Tongue (tissue), 2 donors: ENCODE results near the genes MSRB2 and KIAA1217.

GRCh38 chr10:21519759-21520667 is 5.5 kb downstream of the SKIDA1 start:
- RAMPAGE, long total RNA: no peak

GRCh38 chr10:21535328-21535787 is 1.3 kb downstream of the MLLT10 start:
- RAMPAGE, long total RNA: no peak

- RAMPAGE, long total RNA: no peak
These were observed 230.7 kb downstream of the MLLT10 start for GRCh38 chr10:21764611-21765340.

DNA sequence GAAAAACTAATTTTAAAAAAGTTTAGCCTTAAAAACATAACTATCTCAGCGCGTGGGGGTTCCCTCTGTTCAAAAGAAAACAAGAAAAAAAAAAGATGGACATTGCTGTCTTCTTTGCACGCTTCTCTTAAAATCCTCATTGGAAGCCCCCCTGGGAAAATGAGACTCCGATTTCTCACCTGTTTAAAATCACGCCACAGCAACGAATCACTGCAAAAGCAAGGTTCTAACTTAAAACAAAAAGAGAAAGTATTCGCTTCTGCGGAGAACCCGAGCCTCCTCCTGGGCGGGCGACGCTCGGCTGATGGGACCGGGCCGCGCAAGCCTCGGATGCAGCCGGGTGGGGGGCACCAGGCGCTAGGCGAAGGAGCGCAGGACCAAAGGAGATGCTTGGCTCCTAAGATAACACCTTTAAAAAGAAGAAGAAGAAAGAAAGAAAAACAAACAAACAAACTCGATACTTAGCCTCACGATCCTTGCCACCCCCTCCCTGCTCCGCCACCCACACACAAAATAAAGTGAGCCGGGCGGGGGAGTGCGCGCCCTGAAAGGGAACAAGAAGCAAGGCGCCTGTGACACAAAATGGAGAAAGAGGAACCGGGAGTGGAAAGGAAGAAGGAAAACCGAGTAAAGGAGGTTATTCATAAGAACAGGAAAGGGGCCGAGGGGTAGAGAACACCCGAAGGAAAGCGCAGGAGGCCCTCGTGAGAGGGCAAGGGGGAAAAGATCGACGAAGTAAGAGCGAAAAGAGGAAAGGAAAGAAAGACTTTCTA is 33.9 kb upstream of the EBLN1 start:
- RAMPAGE, long total RNA: no peak

DNA sequence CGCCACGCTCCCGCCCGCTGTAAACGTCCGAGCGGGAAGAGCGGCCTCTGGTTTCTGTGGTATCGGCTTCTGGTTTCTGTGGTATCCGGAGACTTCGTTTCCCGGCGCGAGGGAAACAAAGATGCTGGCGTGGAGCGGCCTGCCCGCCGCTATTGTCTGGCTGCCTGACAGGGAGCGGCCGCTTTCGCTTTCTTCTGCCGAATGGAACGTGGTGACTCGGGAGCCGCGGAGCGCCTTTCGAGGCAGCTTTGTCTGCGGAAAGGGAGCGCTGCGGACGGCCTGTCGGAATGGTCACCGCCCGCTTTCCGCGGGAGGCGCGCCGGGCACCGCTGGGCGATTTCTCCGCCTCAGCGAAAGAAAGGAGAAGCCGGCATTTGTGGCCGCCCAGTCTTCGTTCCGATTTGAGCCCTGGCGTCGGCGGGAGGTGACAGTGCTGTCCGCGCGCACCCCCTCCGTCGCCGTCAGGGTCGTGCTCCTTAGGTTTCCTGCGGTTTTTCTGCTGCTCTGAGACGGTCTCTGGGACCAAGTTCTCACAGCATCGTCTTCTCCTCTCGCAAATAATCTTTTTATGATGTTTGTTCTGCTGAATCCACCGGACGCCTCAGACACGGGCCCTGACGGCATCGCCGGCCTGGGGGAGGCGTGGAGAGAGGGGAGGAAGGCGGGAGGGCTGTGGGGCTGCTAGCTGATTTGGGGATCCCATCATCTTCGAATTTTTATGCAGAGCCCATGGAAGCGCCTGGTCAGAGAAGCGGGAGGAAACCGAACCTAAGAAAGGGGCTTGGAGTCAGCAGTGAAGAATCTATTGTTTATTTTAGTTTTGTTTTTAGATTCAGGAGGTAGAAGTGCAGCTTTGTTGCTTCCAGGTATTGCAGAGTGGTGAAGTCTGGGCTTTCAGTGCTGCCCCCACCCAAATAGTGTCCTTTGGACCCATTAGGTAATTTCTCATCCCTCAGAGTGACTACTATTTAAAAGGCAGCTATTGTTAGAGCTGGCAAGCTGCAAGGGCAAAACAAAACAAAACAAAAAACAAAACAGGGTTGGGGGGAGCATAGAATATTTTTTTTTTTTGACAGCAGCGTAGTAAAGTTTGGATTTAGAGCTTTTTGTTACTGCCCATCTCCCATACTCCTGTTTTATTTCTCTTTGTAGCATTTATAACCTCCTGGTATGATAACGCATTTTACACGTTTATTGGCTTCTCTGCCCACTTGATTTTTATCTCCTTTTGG is 92.3 kb downstream of the SPAG6 start:
- RAMPAGE, long total RNA: no peak

GRCh38 chr10:22541157-22542496 is 172.8 kb downstream of the PIP4K2A start:
- RAMPAGE, long total RNA: no peak

- RAMPAGE, long total RNA: no peak
These were observed 147.9 kb downstream of the PIP4K2A start for GRCh38 chr10:22566262-22567141.

DNA sequence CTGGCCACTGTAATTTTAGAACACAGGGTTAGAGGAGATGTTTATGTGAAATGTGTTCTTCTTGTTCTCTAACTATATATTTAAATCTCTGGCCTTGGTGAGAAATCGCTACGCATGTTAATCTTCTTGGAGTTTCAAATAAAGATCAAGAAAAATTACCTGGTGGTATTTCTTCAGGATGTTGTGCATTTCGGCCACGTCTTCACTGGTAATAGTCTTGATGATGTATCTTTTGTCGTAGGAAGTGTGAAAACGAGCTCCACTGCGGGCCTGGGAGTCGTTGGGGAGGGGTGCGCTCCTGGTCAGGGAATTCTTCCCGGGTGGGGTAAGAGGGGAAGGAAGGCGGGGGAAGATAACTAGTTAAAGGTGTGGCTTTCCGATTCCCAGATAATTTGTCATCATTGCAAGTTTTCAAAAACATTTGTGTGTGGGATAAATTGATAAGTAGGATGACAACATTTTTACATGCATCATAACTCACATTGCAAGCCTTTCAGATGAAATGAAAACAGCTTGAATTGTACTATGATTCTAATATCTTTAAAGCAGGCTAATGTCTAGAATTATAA is 122.8 kb downstream of the PIP4K2A start:
- RAMPAGE, long total RNA: no peak

GRCh38 chr10:22632696-22633513 is 81.5 kb downstream of the PIP4K2A start:
- RAMPAGE, long total RNA: no peak

DNA sequence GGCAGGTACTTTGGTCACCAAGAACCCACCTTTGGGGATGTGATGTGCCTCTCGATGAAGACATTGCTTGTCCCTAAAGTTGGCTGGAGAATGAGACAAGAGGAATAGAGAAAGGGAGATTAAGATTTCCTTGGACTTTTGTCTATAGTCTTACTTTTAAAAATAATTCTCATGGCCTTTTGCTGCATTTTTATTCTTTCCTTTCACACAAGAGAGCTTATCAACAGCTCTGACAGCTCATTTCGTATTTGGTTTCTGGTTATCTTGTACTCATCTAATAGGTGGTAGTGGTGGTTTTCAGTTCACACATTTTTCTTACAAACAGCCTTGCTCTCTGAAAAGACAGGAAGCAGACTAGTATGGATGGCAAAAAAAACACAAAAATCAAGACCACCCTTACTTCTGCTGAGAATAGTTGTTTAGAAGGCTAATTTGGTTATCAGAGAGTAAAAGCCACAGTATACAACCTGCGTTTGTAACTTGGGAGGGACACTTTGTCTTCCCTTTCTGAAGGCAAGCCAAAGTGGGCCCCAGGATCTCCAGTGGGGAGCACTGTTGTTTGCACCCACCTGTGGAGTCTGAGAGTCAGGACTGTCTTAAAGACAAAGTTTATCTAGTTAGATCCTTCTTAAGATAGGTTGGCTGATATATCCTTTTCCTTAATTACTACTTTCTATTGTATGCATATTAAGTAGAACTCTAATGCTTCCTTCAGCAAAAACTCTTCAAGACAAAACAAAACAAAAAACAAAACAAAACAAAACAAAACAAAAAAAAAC is 68.0 kb downstream of the PIP4K2A start:
- RAMPAGE, long total RNA: no peak

- RAMPAGE, long total RNA: no peak
These were observed 41.4 kb downstream of the PIP4K2A start for GRCh38 chr10:22672848-22673574.

DNA sequence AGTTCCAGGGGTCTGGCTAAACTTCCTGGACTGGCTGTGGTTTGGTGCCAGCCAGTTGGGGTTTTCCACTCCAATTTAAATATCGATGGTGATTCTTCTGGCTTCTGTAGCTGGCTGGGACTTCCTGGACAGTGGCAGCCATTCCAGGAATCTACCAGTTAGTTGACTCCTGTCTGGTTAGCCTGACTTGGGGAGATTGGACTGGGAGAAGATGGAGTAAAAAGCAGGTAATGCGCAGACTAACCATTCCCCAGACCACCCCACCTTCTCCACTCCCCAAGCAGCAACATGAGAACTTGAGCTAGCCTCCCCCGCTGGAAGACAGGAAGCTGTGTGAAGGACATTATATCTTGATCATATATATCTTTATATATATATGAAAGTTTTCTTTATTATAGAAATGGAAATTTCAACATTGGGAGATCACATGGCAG is 6.3 kb upstream of the PIP4K2A start:
- RAMPAGE, long total RNA: no peak

GRCh38 chr10:22996875-22997566 is 69.2 kb downstream of the ARMC3 start:
- RAMPAGE, long total RNA: no peak

DNA sequence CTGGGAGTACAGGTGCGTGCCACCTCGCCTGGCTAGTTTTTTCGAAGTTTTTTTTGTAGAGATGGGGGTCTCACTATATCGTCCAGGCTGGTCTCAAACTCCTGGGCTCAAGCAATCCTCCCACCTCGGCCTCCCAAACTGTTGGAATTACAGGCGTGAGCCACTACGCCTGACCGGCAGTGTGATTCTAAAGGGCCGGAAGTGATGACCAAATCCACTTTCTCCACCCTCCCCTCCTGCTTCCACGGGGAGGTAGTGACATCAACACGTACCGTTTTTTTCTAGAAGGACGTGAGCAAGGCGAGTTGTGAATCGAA is 27.9 kb upstream of the MSRB2 start:
- RAMPAGE, long total RNA: no peak

- RAMPAGE, long total RNA: no peak
These were observed at the start of gene MSRB2 for GRCh38 chr10:23095234-23095975. MSRB2 (plus strand) TSS chr10:23095579.

DNA sequence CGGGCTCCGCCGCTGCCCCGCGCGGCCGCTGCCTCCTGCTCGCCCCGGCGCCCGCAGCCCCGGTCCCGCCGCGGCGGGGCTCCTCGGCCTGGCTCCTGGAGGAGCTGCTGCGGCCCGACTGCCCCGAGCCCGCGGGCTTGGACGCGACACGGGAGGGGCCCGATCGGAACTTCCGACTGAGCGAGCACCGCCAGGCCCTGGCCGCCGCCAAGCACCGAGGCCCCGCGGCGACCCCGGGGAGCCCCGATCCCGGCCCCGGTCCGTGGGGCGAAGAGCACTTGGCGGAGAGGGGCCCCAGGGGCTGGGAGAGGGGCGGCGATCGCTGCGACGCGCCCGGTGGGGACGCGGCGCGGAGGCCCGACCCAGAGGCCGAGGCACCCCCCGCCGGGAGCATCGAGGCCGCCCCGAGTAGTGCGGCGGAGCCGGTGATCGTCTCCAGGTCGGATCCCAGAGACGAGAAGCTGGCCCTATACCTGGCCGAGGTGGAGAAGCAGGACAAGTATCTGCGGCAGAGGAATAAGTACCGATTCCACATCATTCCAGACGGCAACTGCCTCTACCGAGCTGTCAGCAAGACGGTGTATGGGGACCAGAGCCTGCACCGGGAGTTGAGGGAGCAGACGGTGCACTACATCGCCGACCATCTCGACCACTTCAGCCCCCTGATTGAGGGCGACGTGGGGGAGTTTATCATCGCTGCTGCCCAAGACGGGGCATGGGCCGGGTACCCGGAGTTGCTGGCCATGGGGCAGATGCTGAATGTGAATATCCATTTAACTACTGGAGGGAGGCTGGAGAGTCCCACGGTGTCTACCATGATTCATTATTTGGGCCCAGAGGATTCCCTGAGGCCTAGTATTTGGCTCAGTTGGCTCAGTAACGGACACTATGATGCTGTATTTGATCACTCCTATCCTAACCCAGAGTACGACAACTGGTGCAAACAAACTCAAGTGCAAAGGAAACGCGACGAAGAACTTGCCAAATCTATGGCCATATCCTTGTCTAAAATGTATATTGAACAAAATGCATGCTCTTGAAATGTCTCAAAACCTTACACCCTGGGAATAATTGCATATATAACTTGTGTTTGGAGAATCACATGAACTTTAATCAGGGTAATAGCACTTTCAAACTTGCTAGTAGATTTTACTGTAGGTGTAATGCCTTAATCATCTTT is 1.4 kb downstream of the OTUD1 start:
- RAMPAGE, long total RNA: no peak

DNA sequence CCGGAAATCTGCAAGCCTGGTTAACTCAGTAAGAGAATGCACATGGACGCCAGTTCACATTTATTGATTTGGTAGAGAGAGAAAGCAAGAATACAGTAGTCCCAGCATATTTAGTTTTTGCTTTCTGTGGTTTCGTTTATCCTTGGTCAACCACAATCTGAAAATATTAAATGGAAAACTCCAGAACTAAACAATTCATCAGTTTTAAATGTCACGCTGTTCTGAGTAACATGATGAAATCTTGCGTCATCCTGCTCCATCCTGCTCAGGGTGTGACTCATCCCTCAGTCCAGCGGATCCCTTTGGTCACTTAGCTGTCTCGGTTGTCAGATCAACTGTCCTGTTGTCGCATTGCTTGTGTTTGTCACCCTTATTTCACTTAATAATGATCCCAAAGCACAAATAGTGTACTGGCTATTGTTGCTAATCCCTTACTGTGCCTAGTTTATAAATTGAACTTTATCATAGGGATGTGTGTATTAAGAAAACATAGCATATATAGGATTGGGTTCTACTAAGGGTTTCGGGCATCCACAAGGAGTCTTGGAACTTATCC is 73.5 kb downstream of the OTUD1 start:
- RAMPAGE, long total RNA: no peak

- RAMPAGE, long total RNA: no peak
These were observed 200.3 kb upstream of the KIAA1217 start for GRCh38 chr10:24008521-24009074.

- RAMPAGE, long total RNA: no peak
These were observed 89.5 kb upstream of the KIAA1217 start for GRCh38 chr10:24119299-24119906.

DNA sequence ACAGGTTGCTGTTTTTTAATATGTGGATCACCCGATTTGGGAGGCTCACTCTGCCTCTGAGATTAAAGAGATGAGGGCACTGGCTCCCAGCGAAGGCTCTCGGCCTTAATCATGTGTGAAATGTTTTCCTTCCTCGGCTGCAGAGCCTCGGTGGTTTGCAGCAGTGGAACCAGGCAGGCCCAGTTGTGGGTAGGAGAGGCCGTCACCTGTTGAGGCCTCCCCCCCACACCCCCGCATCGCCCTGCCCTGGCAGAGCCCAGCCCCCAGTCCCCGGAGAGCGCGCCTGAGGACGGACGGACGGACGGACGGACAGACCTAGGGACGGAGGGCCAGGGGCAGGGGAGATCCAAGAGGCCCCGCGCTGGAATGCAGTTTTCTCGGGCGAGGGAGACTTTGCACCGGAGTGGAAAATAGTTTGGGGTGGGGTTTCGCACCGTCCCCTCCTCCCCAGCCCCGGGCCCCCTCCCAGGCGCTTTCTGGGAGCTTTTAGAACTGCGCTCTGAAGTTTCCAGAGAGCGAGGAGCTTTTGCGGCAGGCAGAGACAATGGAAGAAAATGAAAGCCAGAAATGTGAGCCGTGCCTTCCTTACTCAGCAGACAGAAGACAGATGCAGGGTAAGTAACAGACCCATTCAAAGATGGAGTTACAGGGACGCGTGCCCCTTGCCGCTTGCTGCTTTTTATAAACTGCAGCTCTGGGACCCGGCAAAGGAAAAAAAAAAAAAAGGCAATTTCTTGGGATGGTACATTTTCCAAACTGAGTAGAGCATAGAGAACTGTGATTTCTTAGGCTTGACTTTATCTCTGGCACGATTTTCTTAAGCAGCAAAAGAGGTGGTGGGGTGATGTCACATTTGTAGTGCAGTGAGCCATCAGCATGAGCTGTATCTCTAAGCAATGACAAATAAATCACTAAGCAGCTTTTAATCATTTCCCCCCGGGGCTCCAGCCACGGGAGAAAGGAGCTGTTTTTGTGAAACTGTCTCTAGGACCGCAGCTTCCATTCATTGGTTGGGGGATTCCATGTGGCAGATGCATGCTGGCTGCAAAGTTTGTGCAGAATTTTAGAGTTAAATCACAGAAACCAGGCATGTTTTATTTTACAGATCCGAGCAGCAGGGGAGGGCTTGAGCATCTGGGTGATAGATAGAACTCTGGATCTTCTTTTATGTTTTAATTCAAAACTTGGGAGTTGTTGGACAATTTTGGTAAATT is at the start of gene KIAA1217:
Gene KIAA1217, plus strand, starts transcription at position 489 of the 1,214 bp plus-strand sequence.
- RAMPAGE, long total RNA: start-site peak on the plus strand centred at position 486 of the sequence, 100 bp wide, 50 and 77 reads in 2 replicates